ENCODE measurements around a stretch of chr18.

GRCh38 chr18:14921073-14921418 lies 173.1 kb downstream of the ANKRD30B start:
- PRO-cap: no peak

DNA sequence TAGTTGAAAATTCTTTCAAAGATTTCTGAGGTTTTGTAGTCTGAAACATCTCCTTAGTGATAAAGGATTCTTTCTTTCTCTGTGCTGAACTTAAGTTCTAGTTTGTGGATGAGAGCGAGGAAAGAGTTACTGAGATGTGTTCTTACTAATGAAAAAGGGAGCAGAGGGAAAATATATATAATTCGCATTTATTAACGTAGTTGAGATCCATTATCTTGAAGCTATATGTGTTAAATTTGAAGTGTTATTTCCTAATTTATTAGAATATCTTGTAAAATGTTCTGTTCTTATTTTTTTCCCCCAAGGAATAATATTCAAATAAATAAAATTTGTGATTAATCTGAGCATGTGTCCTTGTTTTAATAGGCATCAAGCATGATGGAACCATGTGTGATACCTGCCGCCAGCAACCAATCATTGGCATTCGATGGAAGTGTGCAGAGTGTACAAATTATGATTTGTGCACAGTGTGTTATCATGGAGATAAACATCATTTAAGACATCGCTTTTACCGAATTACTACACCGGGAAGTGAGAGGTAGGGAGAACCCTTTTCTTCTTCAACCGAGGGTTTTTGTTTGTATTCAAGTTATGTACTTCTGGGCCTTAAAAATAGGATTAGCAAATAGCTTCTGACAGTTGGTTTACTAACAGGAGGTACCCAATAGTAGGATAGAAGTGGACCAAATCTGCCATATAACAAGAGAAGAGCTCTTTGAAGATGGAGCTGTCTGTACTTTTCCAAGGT lies 25.0 kb downstream of the MIB1 start:
- PRO-cap: no peak

DNA sequence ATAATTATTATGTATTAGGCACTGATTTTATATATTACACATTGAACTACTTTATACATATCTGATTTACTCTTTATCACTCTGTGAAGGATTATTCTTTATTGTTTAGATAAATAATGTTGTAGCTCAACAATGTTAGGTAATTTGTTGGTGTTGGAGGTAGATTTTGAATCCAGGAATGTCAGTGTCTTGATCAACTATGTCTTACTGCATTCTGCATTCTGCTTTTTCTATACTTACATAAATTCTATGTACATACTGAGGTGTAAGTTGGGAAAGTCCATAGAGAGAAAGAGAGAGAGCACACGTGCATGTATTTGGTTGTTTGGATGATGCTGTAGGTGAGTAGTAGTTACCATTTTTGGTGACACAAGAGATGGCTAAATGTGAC lies 111.4 kb downstream of the MIB1 start:
- PRO-cap: no peak

DNA sequence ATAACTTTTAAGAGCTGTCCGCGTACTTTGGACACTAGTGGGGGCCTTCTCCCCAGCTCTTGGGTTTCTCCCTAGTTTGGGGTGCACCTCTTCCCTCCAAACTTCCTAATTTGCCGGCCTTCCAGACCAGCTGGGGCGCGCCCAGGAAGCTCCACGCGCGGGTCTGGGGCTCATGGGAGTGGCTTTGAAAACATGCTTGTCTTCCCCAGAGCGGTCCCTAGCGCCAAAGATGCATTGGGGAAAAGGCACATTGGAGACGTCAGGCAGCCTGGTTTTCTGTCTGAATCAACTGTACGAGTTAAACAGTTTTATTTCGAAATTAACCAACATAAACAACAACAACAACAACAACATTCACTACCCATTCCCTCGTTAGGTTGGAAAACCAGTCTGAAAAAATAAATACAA lies 2.8 kb upstream of the GATA6 start:
- PRO-cap: bidirectional peak, plus-strand start at position 226 of the sequence, minus-strand start at position 165 of the sequence

DNA sequence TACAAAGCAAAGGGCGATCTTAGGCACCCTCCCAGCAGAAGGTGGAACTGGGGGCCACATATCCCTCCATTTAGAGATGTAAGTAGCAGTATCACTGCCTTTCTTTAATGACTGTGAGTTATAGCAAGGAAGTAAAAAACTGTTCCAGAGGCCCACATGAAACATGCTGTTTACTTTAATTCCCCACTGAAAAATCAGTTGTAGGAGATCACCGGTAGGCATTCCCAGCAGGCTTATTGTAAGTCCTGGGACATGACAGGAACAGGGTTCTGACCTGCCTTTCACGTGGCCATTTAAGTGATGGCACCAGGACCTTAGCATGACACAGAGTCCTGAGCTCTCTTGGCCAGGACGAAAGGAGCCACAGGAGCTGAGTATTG lies 16.8 kb downstream of the GATA6 start:
- PRO-cap: no peak

DNA sequence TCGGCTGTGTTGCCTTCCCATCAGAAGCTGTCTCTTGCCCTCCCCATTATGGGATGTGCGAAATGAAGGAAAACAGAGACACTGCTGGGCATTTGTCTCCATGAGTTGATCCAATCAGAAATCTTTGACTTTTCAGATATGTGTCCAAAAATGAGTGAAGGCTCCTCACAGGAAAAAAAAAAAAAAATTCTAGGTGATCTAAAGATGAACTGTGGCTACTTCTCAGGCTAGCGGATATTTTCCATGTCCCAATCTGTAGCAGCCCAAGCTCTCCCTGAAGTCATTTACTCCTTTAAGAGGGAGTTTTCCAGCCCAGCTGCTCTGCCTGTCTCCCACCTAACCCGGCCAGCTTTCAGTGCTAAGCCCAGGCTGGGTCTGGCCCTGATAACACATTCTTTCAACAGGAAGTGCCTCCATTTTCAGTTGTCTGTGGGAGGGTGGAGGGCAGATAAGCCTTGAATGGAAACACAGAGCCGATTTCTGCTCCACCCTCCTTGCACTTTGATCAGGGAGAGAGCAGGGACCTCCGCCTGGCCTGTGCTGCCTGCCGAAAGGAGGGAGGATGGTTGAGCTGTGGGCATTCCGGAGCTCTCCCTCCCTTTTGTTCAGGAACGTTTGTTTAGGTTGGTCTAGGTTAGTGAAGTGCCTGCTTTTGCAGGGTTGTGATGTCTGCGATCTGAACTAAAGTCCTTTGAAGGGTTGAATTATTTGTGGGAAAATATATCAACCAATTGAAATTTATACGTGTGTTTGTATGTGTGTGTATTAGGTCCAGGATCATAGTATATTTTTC lies 24.7 kb downstream of the GATA6 start:
- PRO-cap: bidirectional peak, plus-strand start at position 497 of the sequence, minus-strand start at position 357 of the sequence

DNA sequence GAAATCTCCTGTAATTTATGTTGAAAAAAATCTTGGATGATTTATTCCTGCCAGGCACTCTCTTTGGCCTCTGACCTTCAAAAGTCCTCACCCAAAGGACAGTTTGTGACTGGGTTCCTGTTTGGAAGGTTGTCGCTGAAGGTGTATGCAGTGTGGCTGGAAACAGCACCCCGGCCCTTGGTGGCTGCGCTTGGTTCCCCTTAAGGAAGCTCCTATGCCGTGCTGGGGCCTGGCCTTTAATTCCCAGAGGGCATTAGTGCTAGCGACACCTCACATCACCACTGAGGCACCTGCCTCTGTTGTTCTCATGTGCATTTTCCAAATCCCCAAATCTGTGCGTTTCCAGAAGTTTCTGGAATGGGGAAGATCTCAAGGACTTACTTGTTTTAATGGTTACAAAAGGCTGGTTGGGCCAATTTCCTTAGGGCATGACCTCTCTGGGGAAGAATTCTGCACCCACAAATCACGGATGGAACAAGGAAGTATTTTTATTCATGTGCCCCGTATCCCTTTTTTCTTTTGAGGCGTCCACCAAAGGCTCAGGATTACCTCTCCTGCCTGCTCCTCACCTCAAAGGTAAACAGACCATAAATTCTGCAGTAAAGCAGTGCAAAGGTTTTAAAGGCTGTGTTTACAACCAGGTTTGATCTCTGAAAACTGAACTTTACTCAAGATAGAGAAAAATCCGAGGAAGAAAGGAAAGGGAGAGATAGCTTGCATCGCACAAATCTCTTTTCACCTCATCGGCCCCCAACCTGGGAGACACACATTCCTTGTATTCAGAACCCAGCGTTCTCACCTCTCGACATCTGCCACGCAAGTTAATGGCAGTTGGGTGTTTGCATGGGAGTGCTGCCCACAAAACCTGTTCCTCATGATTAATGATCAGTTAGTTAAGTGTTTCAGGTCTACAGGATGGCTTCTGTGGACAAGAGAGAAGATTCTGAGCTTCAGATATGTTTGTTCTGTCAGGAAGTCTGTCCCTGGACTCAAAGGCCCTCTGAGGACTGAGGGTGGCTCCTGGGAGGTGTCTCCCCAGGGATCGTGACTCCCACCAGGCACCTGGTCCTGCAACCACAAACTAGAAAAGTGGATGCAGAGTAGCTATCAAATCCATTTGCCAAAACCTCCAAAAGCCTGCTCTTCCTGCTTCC lies 72.4 kb downstream of the GATA6 start:
- PRO-cap: no peak

GRCh38 chr18:22471408-22472250 lies 53.9 kb upstream of the CTAGE1 start:
- PRO-cap: no peak

GRCh38 chr18:22489708-22490220 lies 72.0 kb upstream of the CTAGE1 start:
- PRO-cap: no peak

GRCh38 chr18:22503677-22504247 lies 86.0 kb upstream of the CTAGE1 start:
- PRO-cap: no peak

- PRO-cap: no peak
These were observed 145.3 kb upstream of the CTAGE1 start for GRCh38 chr18:22562809-22563565.

- PRO-cap: no peak
These were observed 195.7 kb upstream of the CTAGE1 start for GRCh38 chr18:22613292-22613904.

GRCh38 chr18:22821871-22822203 lies 111.3 kb upstream of the RBBP8 start:
- PRO-cap: no peak

- PRO-cap: no peak
These were observed 93.8 kb upstream of the RBBP8 start for GRCh38 chr18:22839323-22839653.

GRCh38 chr18:23142995-23143872 lies 7.9 kb downstream of the CABLES1 start:
- PRO-cap: no peak

DNA sequence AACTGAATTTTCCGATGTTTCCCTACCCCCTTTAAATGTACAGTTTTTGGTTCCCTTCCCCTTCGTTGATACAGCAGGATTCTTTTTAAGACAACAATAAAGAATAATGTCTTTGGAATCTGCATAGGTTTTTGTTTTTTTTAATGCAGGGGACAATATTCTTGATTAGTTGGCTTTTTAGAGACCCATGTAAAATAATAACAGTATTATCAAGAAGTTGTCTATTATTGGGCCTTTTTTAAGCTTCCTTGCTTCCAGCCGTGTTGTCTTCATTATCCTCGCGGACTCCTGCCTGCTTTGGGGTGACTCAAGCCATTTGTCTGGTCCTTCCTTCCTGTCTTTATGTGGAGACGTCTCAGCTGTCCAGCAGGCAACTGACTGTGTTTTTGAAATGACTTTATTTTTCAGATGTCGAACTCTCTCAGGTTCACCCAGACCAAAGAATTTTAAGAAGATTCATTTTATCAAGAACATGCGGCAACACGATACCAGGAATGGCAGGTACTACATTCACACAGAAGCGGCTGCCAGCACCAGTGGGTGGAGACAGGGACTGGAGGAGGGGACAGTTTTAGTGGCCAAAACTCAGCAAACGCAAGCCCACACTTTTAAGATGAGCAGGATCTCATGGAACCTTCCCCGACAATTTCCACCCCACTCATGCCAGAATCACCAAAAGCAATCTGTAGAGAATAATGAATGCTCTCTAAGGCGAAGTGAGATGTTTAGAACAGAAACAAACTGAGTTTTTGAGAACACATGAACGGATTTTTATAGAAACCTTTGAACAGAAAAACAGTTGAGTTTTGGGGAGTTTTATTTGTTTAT lies 59.0 kb downstream of the CABLES1 start:
- PRO-cap: no peak

DNA sequence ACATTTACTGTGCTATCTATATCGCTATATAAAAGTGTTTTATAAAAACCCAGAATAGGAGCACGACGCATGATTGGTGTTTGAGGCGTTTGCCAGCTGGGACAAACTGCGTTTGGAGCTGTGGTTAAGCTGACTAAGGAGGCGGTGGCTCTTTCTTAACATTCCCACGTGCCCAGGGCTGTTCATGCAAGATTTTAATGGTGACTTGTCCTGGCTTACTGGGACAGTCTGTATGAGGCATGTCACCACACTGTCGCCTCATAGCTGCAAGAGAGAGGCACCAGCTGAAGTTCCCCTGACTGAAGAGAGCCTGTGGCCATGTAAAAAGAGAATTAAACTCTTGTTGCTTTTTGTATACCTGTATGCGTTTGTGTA lies 123.0 kb downstream of the CABLES1 start:
- PRO-cap: unidirectional peak, plus-strand start at position 245 of the sequence

GRCh38 chr18:23370302-23370947 lies 67.3 kb downstream of the TMEM241 start:
- PRO-cap: no peak

GRCh38 chr18:23452657-23452958 lies 479 bp upstream of the RIOK3 start:
- PRO-cap: no peak

GRCh38 chr18:23495611-23496308 lies 7.6 kb upstream of the RMC1 start:
- PRO-cap: no peak

All from tibial artery (tissue), 1 donor.